Measurements from ENCODE around the gene PHC2.

DNA sequence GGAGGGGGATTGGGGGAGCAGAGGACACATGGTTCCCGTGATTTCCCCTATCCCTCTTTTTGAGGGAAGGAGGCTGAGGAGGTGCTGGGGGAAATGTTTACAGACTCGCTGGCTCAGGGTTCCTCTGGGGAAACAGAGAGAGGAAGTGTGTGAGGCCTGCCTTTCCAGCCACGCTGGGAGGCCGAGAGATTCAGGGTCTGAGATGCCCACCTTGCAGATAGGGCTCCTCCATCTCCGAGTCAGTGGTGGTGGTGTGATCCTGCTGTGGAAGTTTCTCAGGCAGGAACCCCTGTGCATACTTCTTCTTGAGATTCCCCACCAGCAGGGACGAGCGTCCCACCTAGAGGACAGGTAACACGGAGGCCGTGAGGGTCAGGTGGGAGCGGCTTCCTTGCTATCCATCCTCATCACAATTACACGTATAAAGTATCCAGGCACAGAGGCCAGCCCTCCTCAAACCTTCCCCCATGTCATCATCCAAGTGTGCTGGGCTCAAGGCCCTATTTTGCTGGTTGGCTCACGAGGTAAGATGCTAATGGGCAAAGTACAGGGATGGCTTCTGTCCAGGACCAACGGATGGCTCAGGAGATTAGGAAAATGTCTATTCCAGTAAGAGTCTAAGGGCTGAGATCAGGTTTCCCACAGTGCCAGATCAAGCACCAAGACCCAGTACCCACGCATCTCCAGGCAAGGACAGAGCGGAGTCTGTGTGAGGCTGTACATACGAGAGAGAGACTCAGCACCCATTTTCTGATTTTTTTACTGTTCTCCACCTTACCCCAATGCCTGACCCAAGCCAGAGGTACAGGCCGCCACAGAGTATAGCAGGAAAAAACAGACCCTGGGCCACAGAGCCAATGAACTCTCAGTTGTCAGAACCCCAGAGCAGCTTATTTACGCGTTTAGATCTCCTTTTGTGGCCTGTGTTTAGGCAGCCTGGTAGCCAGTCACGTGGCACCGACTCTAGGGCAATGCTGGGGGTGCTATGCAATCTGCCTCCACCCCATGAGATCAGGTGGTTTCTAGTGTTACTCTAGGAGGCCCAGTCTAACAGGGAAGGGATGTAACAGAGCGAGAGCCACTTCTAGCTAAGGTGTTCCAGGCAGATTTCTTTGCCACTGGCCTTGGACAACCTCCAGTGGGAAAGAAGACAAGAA, 11.5 kb upstream of the A3GALT2 start:
- PRO-cap: no peak

DNA sequence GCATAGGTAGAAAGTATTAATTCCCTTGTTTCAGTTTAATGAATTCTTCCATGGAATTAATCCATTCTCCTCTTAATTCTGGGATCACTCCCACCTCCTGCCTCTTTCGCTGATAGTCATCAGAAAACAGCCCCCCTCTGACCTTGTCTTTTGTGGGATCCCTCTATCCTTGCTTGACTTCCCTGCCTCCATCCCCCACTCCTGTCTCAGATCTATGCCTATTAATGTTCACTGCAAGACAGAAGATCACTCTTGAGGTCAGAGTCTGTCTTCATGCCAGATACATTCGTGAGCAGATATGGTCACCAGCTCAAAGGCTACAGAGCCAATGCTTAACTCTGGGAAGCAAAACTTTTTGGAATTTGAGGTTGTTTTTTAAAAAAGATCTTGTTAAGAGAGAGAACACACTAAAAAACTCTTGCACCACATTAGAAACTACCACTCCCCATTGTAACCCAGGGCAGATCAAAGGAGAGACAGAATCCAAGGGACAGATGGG, 17.1 kb upstream of the A3GALT2 start:
- PRO-cap: no peak

DNA sequence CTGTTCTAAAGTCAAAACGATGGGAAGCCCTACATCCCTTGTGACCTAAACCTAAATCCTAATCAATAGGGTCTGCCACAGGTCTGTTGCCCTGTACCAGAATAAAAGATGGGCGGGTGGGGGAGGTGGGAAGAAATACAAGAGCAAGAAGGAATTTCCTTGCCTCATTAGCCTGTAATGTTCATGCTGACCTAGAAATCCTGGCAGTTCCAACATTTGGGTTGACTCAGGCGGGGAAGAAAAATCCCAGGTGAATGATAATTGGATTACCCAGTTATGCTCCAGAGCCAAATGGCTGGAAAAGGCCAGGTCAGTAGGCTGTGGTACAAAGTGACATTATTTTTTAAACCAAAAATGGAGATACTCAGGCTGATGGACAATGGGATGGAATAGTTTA, 27.3 kb upstream of the A3GALT2 start:
- PRO-cap: unidirectional peak, plus-strand start at position 286 of the sequence

- PRO-cap: no peak
Observed at GRCh38 chr1:33348571-33349069, 27.7 kb upstream of the A3GALT2 start.

- PRO-cap: bidirectional peak, plus-strand start at chr1:33350078, minus-strand start at chr1:33349894
Observed at GRCh38 chr1:33349960-33350644, 29.2 kb upstream of the A3GALT2 start.

- PRO-cap: no peak
Observed at GRCh38 chr1:33361434-33362046, 40.6 kb upstream of the A3GALT2 start.

DNA sequence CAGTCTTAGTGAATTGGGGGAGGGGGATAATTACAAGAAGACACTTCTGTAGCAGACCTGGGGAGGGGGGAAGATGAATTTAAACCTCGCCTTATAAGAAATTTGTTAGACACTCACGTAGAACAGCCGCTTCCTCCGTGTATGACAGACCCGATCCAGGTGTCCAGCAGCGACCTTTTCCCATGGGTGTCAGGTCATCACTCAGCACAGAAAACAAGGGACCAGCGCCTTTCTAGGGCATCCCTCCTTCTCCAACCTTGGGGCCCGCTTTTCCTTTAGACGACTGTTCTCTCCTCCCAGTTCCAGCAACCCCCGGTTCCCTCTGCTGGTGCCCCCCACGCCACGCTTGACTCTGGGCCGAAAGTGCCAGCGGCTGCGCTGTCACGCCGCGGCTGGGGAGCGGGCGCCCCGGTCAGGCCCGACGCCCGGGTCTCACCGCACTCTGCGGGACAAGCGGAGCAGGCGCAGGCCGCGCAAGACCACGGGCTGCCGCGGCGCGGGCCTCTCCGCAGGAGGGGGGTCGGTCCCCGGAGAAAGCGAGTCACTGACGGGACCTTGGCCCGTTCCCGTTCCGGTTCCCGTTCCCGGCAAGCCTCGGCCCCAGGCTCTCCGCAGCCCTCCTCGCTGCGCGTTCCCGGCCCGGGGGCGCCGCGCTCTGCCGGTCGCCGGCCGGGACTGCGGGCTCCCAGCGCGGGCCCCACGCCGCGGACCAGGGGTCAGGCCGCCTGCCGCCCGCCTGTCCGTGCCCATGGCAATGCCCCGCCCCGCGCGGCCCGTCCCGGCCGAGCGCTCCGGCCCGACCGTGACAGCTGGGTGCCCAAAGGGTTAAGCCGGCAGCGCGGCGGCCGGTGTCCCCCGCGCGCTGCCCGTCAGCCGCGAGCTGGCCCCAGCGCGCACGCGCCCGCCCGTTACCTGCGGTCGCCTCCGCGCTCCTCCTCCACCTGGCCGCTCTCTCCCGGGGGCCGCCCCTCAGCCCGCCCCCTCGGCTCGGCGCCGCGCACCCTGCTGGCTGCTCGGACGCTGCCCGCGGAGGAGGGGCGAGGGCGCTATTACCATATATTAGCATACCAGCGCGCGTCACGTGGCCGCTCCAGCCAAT, at the start of gene PHC2:
Gene PHC2 (minus strand): TSS at position 1,032 of the 1,099 bp plus-strand sequence.
- PRO-cap: bidirectional peak, plus-strand start at position 446 of the sequence, minus-strand start at position 451 of the sequence; unidirectional peak, minus-strand start at position 943 of the sequence

GRCh38 chr1:33605986-33606847, 133.8 kb downstream of the ZSCAN20 start:
- PRO-cap: no peak

DNA sequence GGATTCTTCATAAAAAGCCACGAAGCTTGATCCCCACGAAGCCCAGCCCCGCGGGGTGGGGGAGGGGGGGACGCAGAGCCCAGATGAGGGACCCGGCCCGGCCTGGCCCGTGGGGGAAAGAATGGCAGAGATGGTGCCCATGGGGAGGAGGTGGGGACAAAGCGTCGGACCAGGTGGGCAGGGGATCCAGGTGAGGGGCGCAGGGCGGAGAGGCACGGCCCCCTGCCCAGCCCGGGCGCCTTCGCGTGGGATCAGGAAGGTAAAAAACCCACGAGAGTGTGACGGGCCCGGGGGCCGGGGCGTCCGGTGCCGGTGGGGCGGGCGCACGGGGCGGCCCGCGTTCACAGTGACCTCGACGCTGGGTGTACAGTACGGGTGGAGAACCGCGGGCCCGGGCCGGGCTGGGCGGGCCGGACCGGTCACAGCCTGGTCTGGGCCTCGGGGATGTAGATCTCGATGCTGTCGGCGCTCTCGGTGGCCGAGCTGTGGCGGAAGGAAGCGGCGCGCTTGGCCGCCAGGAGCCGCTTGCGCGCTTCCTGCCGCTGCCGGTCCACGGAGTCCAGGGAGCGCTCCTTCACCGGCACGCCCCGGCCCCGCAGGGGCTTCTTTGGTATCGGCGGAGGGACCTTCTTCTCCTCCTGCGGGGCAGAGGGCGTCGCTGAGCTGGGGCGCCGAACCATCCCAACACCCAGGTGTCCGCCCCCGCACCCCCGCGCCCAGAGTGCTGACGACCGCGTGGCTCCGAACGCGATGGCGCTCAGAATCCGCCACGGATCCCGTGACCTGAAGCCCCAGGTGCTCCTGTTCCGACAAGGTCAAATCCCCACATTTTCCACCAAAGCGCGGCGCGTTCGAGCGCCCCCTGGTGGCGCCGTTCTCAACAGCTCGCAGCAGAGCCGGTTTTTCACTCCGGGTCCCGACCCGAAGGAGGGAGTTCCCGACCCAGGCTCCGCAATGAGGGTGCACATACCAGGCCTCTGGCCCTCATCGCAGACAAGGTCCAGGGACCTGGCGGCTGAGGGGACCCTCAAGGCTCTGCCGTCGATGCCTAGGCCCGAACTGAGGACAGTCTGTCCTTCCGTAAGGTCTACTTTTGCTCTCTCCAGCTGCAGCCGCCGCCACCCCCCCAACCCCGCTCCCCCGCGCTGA, 6.5 kb upstream of the SMIM12 start:
- PRO-cap: no peak

DNA sequence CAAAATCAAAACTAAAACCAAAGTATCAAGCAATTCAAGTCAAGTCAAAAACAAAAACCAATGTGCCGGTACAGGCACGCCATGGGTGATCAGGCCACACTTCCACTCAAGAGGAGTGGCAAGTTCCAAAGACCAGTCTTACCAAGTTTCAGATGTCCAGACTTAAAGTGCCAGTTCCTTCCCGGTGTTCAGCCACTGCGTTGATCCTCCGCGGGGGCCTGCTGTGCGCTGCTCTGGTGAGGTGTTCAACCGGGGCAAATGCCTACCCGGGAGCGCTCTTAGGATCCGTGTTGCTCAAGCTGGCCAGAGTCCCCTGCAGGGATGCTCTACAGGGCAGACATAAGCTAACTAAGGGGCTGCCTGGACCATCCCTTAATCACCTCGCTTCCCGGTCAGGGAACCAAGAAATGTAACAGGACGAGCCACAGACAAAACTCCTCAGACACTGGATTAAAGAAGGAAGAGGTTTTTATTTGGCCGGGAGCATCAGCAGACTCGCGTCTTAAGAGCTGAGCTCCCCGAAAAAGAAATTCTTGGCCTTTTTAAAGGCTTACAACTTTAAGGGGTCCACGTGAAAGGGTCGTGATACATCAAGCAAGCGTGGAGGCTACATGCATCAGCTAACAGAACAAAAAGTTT, 46.7 kb downstream of the SFPQ start:
- PRO-cap: no peak

DNA sequence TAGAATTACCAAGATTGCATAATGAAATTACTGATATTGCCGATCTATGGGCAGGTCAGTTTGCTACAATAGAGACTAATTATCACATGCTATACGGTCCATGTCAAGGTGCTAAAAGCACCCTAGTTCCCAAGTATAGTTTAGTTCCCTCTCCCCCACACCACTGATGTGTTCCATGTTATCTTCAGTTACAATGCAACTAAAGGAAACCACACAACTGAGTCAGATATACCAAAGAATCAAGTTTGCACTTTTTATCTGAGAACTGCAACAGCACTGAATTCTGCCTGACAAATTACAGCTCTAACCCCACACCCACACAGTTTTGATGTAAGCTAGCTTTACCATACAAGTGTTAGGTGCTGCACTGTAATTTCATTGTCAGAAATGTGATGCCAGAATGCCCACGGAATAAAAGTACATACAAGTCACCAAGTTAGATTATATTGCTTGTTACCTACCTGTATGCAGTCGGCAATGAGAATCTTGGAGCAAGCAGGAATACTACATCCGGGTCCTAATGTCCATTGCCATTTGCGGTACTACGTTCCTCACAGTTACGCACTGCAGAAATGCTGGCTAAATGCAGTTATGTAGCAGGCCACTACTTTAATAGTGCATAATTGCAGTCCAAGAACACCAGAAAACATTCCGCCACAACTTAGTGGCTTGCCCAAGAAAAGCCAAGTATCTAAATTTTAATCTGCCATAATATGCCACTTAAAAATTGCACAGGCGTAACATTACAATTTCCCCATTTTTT, 12.1 kb downstream of the SFPQ start:
- PRO-cap: no peak

DNA sequence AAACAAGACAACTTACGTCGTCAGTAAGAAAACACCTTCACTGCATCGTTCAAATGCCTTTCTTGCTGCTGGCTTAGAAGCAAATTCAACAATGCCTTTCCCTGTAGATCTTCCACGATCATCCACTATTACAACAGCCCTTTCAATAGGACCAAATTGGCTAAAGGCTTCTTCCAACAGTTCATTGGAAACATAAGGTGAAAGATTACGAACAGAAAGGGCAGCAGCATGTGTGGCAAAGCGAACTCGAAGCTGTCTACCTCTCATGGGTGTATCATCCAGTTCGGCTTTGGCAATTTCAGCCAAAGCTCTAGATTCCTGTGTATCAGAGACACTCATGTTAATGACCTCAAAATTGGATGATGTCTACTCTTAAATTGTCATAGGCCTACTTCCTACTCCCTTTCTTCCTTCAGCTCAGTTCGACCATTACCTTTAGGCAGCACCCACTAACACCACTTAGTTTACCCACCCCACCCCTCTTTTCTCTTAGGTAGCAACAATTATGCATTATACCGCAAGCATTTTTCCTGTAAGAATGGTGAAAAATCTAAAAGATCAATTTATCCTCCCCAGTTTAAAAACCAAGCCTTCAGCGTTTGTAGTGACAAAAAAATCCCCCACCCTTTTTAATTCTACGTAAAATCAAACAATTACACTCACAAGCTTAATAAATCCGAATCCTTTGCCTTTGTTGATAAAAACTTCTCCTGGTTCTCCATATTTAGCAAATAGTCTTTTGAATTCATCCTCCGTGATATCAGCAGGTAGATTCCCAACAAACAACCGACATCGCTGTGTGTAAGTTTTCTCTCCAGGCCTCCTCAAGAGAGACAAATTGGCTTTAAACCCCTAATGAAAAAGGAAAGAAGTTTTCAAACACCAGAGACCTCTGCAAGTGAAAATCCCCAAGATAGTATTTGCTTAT, 2.0 kb downstream of the SFPQ start:
- PRO-cap: no peak

DNA sequence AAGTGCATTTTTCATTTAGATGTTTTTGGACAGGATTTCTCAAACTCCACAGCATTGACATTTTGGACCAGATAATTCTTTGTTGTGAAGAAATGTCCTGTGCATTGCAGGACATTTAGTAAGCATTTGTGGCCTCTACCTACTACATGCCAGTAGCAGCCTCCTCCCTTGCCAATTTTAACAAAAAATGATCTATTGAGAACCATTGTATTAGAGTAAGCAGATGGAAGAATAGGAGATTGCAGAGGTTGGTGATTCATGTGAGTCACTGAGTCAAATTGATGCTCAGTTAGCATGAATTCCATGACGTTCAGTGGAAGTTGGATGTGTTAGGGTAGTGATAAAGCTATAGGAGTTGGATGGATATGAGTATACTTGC, 94.8 kb downstream of the ZMYM4 start:
- PRO-cap: no peak

DNA sequence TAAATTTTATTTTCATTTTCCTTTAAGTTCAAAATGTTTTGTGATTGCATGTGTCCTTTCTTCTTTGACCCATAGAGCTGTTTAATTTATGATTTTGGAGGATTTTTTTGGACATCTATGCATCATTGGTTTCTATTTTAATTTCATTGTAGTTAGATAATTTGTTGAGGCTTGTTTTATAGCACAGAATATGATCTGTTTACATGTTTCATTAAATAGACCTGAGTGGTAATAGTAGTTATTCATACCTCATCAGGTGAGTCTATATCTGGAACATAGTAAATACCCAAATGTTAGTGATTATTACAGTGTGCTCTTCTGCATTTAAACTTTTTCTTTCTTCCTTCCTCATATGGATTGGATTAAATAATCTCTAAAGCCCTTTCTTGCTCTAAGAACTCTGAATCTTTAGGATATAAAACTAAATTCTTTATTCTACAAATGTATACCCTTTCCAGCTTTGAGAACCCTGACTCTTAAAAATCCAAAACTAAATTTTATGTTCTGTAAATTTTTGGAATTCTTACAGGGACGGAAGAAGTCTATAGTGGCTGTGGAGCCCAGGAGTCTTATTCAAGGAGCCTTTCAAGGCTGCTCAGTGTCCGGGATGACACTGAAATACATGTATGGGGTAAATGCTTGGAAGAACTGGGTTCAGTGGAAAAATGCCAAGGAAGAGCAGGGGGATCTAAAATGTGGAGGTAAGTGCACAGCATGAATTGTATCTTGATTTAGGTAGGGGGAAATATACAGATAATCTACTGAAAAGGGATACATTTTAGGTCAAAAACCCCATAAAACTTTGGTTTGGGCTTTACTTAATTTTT, 136.2 kb downstream of the ZMYM4 start:
- PRO-cap: no peak

DNA sequence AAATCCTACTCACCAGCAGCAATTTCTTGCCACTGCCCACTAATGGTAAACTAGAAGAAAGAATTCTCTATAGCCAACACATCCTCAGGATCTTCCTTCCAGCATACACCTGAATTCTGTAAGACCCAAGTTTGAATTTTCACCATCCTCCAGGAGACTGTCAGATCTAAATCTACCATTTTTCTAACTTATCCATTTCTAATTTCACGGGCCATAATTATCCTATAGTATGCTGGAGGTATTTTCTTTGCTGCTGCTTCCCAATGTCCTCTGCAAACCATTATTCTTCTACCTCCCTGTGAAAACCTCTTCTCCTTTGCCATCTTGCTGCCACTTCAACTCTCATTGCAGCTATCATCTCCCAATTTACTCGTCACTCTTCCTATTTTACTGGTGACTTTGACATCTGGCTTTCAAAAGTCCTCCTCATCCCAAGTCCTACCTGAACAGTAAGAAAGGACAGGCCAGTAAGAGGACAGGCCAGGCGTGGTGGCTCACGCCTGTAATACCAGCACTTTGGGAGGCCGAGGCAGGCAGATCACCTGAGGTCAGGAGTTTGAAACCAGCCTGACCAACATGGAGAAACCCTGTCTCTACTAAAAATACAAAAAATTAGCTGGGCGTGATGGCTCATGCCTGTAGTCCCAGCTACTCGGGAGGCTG, 56.0 kb downstream of the KIAA0319L start:
- PRO-cap: no peak

DNA sequence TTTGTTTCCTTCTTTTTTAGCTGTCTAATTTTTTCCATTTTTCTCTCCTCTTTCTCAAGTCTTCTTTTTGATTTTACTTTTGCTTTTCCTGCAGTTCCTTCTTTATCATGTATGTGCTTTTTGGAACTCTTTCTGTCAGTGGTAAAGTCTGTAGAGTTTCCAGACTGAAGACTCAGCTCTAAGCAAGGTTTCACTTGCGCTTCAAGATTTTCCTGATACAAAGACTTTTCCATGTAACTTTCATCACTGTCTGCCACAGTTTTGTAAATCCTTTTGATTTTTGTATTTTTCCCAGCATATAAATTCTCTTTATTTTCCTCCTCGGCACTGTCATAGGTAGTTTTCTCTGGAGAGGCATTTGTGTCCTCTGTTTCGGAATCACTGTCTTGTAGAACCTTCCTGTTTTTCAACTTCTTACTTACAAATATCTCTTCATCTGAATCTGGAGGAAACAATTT, 5.5 kb downstream of the CLSPN start:
- PRO-cap: no peak

- PRO-cap: no peak
Observed at GRCh38 chr1:35850774-35851275, 32.2 kb upstream of the AGO1 start.

GRCh38 chr1:35855049-35856165, 27.6 kb upstream of the AGO1 start:
- PRO-cap: no peak

DNA sequence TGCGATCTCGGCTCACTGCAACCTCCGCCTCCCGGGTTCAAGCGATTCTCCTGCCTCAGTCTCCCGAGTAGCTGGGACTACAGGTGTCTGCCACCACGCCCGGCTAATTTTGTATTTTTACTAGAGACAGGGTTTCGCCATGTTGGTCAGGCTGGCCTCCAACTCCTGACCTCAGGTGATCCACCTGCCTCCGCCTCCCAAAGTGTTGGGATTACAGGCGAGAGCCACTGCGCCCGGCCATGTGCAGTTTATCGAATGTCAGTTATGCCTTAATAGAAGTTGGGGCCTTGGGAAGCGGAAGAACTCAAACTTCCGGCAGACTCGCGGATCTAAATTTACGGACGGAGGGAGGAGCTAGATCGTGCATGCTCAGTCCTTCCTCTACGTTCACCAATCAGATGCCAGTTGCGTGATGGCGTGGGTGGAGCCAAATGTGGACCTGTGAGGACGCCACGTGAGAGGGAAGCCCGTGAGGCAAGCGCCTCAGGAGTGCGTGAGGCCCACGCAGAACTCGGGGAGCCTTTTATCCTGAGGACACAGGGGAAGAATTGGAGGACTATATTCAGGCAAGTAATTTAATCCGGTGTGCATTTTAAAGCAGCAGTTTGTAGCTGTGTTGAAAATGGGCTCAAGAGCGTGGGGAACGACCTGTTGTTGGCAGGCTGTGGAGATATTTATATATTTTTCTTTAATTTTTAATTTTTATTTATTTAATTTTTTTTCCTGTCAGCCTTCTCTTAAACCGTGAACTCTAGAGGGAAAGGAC, 13.5 kb upstream of the AGO1 start:
- PRO-cap: no peak

DNA sequence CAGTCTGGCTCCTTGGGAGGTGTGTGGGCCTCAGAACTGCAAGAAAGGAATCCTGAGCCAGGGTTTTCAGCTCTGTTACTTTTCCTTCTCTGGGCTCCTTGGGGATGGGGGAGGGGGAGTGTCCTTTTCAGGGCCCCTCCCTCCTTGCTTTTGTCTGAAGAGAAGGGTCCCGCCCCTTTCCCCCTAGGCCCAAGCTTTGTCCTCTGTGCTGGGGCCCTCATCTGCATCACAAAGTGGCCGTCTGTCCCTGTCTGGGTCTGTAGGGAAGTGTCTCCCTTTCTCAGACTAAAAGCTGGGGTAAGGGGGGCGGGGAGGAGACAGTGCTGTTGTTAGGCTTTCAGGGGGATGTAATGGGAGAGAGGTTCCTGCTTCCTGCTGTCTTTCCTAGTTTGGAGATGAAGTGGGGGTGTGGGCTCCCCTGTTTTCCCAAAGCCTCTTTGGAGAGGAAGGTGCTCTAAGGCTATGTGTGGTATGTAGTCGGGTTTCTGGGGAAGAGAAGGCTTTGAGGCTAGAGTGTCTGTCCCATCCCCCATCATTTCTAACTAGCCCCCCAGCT, 3.1 kb downstream of the AGO1 start:
- PRO-cap: no peak